Neural progenitor cell (in vitro differentiated cells): ENCODE measurements around a stretch of chr1.

GRCh38 chr1:55584693-55585328, 369.6 kb upstream of the USP24 start:
- RAMPAGE, long total RNA: no peak

- RAMPAGE, long total RNA: no peak
These were observed 503.7 kb upstream of the USP24 start for GRCh38 chr1:55718607-55719470.

GRCh38 chr1:56096345-56096704, 483.0 kb downstream of the PLPP3 start:
- RAMPAGE, long total RNA: no peak

DNA sequence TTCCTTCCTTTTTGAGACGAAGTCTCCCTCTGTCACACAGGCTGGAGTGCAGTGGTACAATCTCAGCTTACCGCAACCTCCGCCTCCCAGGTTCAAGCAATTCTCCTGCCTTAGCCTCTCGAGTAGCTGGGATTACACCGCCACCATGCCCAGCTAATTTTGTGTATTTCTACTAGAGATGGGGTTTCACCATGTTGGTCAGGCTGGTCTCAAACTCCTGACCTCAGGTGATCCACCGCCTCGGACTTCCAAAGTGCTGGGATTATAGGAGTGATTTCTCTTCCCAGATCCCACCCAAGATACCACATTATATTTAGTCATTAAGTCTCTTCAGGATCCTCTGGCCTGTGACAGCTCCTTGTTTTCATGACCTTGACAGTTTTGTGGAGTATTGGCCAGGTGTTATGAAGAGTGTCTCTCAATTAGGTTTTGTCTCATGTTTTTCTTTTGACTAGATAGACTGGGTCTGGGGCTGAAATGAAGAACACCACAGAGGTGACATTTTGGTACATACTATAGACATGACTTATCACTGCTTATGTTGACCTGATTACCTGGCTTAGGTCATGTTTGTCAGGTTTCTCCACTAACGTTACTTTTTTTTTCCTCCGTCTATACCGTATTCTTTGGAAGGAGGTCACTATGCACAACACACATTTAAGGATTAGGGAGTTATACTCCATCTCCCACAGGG, 159.7 kb downstream of the PLPP3 start:
- RAMPAGE, long total RNA: no peak

GRCh38 chr1:56535344-56536519, 43.6 kb downstream of the PLPP3 start:
- RAMPAGE, long total RNA: no peak

DNA sequence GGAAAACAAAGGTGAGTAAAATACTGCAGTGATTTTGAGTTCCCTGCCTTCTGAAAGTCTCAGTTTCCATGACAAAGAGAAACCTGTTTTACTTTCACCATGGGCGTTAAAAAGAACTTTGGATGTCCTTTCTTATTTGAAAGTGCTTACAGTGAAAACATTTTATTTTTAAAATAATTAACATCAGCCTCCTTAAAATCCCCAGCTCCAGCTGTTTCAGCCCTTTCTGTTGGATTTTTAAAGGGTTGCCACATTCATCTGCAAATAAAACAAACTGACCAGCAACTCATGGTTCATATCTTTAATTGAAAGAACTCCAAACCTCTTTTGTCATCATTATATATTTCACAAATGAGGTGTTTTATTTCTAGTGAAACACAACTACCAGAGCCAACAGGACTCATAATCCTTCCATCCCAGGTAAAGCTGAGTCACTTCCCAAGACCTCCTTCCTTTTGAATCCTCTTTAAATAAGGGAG, 35.3 kb downstream of the PLPP3 start:
- RAMPAGE, long total RNA: no peak

DNA sequence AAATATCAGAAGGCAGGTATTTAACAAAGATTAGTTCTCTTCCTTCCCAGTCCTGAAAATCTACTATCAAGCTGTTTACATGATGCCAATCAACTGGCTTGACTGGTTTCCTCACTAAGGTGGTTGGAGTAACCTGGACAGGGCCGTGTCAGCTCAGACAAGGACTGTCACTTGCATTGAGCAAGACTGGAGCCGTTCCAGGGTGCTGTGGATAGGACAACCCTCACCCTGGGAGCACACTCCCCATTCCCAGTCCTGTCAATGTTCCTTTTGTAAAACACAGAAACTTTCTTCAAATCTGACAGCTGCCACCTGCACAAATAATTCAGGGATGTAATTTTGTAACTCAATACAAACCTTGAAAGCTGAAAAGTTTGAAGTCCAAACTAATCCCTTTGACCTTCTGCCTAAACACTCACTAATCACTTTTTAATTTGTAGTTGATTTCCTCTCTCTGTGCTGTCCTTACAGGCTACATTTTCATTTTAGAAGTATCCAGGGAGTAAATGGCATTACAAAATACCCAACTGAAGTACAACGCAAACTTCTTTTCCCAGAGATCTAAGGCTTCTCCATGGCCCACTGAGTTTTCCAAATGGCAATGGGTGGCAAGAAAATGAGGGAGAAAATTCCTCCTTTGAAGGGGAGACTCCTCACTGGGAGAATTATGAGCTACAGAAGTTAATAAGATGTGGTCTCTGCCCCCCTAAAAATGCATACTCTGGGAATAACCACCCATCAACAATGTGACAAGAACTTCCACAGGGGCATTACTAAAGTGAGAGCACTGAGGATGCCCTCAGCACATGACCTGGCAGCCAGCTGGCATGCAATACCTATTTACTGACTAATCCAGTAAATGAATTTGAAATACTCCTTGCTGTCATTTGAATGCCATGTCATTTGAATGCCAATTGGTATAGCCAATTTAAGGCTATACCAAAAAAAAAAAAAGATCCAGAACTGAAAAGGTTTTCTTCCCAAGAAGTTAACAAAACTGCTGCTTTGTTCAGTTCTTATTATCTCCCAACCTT, 31.1 kb downstream of the PLPP3 start:
- RAMPAGE, long total RNA: no peak

DNA sequence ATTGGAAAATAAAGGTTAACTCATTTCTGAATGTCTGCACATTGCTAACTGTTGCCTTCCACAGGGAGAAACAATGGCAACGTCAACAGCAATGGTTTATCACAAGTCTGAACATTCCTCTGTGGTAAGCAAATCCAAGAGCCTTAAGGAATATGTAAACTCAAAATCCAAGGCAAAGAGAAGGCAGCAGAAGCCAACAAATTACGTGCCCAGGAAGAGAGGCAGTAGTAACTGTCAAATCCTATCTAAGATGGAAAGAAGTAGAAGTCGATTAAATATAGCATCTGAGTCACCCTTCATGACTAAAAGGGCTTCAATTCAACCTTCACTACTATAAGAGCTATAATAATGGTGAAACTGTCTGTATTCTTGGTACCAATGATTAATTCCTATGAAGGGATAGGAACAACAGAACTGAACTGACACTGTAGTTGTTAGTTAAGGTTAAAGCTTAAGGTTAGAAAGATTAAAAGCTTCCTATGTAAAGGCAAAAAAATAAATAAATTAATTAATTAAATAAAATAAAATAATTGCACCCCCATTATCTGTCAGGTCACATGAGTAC, 19.1 kb downstream of the FYB2 start:
- RAMPAGE, long total RNA: no peak

DNA sequence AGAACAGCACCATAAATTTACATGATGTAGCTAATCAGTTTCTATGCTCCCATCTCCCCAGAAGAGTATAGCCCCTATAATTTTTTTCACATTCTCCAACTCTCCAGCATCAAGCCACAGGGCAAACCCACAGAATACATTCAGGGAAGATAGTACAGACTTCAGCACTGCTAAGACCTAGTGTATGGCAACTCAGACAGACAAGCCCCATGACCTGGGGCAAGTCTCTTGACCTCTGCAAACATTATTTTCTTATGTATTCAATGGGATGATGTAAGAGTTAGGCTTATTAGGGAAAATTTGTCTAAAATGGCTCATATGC, 141.0 kb downstream of the DAB1 start:
- RAMPAGE, long total RNA: no peak

DNA sequence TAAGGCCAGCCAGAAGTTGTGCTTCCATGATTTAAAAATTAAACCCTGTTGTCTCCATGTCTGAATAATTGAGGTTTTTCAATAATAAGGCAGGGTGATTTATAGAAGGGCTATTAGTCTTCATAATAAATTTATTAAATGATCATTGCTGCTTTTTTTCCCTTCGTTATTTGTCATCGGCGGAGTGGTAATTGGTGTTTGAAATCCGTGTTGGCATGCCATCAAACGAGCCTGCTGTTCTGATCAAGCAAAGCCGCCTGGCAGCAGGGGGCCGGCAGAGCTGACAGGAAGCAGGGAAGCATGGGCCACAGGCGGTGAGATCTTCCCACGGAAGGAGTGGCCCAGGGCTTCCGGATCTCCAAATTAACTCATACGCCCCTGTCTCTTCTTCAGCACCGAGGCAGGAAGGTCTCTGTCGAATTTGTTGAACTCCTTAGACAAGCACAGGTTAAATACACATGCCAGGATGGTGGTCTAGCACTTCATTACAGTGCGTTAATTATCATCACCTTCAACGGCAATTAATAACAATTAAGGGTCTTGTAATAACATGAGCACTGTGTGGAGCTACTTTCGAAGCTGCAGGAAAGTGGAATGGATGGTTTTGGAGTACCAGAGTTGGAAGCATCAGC, 199.2 kb upstream of the DAB1 start:
- RAMPAGE, long total RNA: no peak

DNA sequence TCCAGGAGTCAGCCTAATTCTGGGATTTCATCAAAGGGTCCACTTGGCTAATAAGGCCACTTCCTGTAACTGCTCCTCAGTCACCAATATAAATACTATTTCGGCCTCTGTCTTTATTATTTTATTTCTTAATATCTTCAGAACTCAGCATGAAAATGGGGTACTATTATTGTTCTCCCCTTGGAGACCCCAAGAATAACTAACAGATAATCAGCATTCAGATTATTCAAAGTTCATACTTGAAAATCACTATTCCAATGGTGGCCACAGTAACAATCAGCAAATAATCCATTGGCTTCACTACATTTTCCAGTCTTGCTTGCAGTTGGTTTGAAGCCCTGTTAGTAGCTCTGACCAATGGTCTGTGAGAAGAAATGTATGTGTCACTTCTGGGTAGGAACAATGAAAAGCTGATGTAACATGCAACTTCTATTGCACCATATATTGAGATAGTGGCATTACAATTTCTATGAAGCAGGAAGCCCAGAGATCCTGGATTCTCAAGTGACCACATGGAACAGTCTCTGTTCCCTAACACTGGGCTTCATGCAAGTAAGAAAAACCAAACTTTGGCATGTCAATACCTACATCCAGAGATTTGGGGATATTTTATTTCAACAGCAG, 250.9 kb upstream of the DAB1 start:
- RAMPAGE, long total RNA: no peak

DNA sequence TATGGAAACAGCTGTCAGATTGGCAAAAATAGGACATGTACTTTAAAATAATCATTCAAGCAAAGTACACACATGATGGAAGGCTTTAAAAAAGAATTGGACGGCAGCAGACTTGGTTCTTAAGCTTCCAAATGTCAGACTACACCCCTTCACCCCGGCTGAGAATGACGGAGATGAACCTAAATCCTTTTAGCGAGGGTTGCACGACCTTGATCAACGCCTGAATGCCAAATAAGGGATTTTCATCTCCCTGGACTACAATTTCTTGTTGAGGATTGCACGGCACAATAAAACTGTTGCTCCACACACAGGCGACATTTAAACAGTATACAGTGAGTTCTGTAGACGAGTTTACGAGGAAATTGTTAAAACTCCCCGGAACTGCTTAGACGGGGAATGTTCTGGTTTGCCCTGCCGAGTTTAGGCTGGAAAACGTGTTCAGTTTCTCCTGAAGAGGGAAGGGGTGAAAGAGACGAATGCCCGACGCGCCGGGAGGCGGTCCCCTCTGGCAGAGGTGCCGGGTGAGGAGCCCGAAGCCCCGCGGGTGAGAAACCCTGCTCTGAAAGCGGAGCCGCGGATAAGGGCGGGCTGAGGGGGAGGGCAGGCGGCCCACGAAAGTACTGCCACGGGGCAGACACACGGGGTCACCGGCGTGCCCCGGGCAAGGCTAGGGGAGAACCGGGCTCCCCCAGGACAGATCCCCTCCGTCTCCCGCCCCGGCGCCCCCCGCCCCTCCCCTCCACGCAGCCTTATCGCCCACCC, 568 bp downstream of the OMA1 start:
- RAMPAGE, long total RNA: no peak

- RAMPAGE, long total RNA: no peak
These were observed 9.2 kb upstream of the TACSTD2 start for GRCh38 chr1:58586231-58586654.

GRCh38 chr1:58785424-58786198, 1.8 kb upstream of the JUN start:
- RAMPAGE, long total RNA: no peak

DNA sequence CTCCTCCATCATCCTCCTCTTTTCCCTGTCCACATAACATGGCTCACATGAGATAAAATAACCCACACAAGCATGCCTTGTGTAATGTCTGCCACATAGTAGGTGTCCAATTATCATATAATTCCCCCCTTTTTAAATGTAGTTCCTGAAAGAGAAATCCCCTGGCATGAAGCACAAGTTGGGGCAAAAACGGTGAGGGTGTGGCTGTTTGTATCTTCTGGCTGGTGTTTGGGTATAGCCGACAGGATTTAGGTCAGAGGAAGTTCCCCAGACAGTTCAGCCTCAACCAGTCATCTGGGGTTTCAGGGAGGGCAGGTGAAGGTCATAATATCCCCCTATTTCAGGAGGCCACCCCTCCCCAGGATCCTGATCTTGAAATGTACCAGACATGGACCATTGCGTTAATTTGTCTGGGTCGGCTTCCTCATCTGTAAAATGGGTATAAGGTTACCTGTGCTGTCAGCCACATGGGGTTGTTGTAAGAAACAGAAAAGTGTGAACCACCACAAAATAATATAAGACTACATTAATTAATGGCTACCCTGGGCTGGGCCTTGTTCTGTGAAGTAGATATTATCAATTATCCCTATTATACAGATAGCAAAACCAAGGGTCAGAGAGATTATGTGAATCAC, 29.1 kb upstream of the JUN start:
- RAMPAGE, long total RNA: no peak

GRCh38 chr1:58895348-58896122, 111.7 kb upstream of the JUN start:
- RAMPAGE, long total RNA: no peak

GRCh38 chr1:58896123-58896508, 112.3 kb upstream of the JUN start:
- RAMPAGE, long total RNA: no peak

GRCh38 chr1:58922747-58923668, 139.2 kb upstream of the JUN start:
- RAMPAGE, long total RNA: no peak

DNA sequence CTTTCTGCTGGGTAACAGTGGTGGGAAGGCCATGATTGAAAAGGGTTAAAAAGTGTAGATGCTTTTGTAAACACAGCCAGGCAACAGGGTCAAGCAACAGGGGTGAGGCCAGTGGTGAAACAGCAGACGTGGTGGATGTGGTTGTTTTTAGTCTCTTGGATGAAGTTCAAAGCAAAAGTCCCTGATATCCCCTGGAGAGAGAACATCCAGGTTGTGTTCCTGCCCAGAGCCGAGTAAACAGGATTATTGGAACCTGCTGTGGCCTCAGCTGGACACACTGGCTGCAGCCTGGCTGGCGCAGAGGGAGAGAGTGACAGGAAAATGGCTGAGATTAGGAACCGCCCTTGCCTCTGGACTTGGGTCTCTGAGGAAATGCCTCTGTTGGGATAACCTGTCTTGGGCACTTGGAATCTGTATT, 198.7 kb upstream of the JUN start:
- RAMPAGE, long total RNA: no peak

DNA sequence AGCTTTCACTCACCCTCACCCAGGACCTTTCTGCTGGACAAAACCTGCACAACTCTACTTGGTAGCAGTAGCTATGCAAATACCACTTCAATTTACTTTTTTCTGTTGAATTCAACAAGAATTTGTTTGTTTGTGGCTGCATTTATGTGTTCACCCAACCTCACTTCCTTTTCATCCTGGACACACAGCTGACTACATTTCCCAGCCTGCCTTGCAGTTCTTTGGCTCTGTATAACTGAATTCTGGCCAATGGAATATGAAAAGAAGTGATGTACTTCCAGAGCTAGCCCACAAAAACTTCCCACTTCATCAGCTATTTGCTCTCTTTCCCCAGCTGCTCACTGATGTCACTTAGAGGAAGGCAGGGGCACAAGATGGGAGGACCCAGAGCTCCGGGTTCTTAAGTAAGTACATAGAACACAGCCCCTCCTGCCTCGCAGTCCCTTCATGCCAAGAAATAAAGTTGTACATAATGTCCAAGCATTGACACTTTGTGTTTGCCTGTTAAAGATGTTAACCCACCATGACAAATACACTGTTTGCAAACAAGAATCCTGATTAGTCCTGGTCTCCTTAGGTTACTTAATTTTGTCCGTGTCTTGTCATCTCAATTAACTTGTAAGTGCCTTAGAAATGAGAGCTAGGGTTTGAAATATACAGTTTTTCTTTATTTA, 235.0 kb upstream of the FGGY start:
- RAMPAGE, long total RNA: no peak